ENCODE measurements around a stretch of chr7.

GRCh38 chr7:130473171-130473629 lies 18.7 kb upstream of the MEST start:
- RRBS, result no CpG with 5 or more reads among the region's 1 CpG

DNA sequence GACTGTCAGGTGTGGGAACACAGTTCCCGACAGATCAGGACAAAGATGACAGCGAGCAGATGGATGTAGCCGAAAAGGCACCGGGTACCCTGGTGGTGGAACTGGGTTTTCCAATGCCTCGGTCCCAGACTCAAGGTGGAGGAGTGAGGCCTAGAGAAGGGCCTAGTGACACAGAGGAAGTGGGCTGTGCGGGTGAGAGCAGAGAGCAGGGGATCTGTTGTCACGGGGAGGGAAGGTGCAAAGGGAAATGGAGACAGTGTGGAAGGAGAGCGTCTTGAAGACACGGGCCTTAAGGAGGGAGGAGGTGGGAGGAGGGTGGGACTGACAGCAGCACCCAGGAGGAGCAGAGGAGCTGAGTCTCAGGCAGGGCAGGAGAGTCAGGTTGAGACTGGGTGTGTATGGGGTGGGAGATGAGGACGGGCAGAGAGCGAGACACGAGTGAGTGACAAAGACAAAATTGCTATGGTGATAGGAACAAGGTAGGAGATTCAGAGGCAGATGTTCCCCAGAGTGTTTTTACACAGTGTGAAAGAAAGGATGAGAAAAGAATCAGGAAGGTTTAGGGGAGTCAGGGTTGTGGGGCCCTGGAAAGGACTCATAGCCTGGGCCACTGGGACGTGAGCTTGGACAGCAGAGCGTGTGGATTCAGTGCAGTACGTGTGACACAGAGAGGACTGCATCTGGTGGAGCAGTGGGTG lies 49.4 kb downstream of the MEST start:
- RRBS, result no CpG with 5 or more reads among the region's 15 CpGs

- RRBS, result no CpG with 5 or more reads among the region's 3 CpGs
Measured at GRCh38 chr7:130866618-130867035, 132.6 kb upstream of the KLF14 start.

- RRBS, result no CpG with 5 or more reads among the region's 21 CpGs
Measured at GRCh38 chr7:130890676-130891827, 157.0 kb upstream of the KLF14 start.

DNA sequence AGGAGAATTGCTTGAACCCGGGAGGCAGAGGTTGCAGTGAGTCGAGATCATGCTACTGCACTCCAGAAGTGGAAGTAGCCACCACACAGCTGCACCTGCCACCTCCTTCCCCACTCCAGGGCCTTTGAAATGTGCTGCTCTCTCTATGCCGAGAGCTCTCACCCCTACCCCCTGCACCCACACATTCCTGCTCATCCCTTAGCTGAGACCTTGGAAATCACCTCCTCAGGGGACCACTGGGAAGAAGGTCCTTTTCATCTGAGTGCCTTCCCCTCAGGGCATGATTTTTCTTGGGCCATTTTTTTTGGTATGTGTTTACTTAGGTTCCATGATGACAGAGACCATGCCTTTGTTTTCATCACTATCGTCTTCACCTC lies 166.4 kb upstream of the KLF14 start:
- RRBS, result no CpG with 5 or more reads among the region's 4 CpGs

- RRBS, result no CpG with 5 or more reads among the region's 29 CpGs
Measured at GRCh38 chr7:130912604-130913995, 179.1 kb upstream of the KLF14 start.

DNA sequence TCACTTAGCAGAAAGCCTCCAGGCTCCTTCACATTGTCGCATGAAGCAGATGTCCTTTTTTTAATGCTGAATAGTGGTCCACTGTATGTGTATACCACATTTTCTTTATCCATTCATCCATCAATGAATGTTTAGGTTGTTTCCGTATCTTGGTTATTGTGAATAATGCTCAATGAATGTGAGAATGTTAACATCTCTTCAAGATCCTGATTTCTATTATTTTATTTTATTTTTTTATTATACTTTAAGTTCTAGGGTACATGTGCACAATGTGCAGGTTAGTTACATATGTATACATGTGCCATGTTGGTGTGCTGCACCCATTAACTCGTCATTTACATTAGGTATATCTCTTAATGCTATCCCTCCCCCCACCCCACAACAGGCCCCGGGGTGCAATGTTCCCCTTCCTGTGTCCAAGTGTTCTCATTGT lies 238.4 kb upstream of the KLF14 start:
- RRBS, result no CpG with 5 or more reads among the region's 4 CpGs

GRCh38 chr7:131078764-131080099 lies 248.4 kb upstream of the MKLN1 start:
- RRBS, result no CpG with 5 or more reads among the region's 26 CpGs

- RRBS, result no CpG with 5 or more reads among the region's 8 CpGs
Measured at GRCh38 chr7:131087889-131088913, 239.5 kb upstream of the MKLN1 start.

DNA sequence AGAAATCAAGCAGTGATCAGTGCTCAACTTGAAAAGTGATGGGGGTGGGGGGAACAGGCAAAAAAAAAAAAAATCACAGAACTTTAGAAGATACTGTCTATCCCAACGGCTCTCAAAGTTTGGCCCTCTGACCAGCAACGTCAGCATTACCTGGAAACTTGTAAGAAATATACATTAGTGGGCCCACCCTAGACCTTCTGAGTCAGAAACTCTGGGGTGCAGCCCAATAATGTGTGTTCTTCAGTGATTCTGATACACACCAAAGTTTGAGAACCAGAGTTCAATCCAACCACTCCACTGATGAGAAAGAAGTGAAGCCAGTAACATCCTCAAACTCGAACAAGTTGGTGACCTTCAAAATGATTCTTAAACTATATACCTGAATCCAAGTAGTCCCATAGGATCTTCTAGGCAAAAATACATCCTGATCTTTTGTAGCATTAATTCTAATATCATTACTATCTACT lies 227.8 kb upstream of the MKLN1 start:
- RRBS, result no CpG with 5 or more reads among the region's 3 CpGs

DNA sequence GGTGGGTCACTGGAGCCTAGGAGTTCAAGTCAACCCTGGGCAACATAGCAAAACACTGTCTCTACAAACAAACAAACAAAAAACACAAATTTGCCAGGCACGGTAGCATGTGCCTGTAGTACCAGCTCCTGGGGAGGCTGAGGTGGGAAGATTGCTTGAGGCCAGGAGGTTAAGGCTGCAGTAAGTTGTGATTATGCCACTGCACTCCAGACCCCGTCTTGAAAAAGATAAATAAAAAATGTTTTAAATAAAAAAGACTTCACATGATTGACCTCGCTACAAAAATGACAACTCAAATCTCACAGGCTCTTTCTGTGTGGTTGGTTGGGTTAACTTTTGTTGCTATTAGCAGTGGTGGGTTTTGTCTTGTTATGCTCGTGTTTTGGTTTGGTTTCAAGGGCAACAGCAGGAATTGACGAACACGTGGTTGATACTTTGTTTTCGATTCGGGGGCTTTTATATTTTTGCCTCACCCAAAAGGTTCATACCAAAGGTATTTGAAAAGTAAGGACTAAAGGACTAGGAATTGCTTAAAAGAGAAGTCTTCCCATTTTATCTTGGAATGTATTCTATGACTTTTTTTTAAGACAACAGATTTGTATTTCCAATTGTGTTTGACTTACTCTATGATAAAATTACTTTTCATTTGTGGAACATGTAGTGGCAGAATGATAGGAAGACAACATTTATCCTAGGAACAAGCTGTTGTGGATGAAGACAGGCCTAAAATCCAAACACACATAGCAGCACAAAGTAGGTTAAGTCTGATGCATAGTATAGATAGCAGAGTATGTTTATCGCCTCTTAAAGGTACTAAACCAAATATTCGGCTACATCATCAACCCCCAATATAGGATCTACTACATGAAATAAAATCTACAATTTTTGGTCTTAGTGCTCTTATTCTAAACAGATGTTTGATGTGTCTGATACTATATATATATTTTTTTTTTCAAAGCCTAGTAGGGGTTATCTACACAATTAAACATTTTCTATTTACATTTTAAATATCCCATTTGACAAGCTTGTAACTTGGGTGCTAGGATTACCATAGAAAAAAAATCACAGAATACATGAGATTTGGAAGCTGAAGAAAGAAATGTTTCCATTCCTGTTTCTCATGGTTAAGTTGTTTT lies 226.8 kb upstream of the MKLN1 start:
- RRBS, result no CpG with 5 or more reads among the region's 10 CpGs

DNA sequence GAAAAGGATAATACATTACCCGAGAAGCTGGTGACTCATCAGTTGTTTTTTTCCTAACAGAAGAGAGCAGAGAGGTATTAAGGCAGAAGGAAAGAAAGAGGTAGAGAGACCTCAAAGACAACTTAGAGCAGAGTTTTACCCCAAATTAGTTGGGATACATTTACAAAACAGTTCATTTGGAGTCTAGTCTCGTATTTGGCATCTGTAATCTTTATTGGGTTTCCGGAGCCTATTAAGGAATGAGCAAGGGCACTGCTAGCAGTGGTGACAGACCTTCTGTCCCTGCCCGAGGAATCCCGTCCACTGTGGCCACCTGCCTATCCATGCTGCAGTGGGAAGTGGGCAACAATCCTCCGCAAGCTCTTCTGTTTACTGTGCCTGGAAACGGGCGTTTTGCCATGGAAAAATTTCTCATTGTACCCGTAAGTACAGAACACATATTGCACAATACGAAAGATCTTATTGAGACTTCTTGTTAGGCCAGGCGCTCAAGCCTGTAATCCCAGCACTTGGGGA lies 169.9 kb upstream of the MKLN1 start:
- RRBS, result no CpG with 5 or more reads among the region's 11 CpGs

DNA sequence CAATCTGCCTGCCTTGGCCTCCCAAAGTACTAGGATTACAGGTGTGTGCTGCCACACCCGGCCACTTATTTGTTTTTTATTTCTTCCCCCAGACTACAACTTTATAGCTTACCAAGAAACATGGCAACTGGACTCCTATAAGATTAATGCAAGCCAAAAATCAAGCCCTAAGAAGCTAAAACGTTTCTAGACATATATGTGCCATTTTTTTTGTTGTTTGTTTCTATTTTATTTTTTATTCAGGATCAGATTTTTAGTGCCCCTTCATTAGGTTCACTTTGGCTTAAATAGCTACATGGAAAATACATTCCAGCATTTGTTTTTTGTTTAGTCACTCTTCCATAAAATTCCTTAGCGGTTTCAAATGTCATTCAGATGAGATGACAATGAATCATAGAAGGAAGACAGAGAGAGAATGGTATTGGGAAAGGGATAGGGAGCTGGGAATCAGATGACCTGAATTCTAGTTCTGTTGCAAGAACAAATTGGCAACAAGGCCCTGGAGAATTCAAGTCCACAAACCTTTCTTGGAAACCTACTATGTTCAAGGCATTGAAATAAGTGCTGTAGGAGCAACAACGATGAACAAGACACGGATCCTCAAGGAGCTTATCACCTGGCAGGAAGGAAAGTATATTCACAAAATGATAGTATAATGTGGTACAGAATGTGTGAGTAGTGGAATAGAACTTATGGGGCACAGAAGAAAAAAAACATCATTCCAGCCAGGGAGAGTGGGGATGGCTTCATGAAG lies 163.1 kb upstream of the MKLN1 start:
- RRBS, result no CpG with 5 or more reads among the region's 5 CpGs

DNA sequence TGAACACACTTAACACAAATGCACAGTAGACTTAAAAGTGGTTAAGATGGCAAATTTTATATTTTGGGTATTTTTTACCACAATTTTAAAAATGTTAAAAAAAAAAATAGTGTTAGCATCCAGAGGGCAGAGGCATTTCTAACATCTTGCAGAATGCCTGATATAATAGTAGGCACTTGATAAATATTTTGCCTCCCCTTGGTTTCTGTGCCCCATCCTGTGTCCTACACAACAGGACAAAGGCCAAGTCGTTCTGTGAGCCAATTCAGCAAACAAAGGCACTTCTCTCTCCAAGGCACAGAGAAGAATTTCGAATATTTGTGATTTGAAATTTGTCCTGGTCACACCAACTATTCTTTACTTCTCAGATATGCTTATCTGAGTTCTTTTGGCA lies 108.5 kb upstream of the MKLN1 start:
- RRBS, result no CpG with 5 or more reads among the region's 2 CpGs

DNA sequence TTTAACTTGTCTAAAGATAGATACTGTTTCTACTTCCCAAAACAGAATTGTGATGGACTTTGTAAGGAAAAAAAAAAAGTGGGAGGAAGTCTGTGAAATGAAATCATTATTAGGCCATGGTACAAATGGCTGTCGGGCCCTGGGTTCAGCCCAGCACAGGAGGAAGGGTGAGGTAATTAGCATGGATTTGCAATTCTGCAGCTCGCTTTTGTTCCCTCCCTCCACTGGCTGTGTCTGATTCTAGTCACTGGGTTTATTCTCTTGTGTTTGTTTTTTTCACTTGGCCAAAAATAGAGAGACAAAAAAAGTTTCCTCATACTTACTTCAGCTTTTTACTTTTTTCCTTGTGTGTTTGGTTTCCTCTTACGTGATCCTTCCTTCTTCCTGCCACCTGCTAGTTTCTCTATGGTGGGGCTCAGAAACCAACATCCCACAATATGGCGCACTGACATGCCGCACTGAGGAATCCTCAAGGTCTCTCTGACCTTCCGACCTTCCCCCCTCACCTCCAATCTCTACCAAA lies 108.1 kb upstream of the MKLN1 start:
- RRBS, result no CpG with 5 or more reads among the region's 6 CpGs

DNA sequence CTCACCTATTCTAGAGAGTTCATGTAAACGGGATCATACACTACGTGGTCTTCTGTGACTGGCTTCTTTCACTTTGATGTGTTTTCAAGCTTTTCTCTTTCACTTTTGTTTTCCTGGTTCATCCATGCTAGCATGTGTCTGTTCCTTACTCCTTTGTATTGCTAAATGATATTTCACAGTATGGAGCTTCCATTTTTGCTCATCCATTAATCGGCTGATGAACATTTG lies 33.8 kb downstream of the PODXL start:
- RRBS, result no CpG with 5 or more reads among the region's 3 CpGs

DNA sequence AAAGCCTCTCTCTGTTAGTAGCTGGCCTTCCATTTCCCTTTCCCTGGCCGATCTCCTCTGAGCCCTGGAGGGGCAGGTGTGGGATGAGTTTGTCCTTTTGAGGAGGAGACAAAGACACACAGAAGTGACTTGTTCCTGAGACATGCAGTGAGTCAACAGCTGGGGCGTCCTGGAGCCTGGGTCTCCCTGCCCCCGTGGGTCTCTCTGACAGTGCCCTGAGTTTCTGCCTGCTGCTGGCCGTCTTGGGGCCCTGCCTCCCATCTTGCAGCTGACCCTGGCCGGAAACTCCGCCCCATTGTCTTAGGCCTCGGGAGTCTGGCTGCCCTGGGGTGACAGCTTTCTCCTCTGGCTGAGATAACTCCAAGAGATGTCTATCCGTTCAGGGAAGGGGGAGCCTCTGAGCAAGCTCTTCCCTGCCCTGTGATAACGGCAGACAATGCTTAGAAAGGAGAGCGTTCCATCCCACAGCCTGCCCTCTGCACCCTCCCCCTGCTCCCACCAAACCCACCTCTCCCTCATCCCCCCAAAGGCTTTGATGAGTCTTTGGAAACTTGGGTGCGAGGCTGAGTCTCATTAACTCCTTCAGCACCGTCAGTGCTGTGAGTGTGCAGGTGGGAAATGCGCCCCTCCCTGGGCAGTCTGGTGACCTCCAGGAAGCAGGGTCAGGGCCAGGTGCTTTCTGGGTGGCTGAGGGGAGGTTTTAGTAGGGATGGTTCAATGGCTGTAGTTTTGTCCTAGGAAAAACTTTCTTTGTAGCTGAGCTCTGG lies 69.5 kb upstream of the PODXL start:
- RRBS, result no CpG with 5 or more reads among the region's 13 CpGs

DNA sequence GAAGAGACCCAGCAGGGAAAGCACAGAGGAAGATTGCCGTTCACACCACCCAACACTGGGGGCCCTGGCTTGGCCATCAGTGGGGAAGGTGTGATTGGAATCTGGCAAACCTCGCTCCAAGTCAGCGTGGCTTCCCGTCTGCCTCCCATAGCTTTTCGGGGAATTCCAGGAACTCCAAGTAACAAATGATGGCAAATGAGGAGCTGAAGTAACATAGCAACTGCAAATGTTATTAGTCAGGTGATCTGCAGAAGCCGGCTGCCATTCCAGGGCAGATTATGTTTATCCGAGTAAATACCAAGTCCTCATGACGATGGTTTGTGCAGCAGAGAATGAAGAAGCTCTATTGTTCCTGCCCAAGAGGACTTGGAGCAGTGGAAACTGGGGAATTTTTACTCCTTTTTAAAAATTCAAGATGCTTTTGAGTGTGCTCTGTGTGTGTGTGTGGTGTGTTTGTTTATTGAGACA lies 270.5 kb upstream of the PODXL start:
- RRBS, result no CpG with 5 or more reads among the region's 8 CpGs

GRCh38 chr7:132206601-132206928 lies 369.7 kb downstream of the PLXNA4 start:
- RRBS, result no CpG with 5 or more reads among the region's 7 CpGs

GRCh38 chr7:132485820-132486111 lies 90.5 kb downstream of the PLXNA4 start:
- RRBS, result no CpG with 5 or more reads among the region's 7 CpGs